ENCODE results near the genes NMUR2, GARIN3 and CYFIP2.

- PRO-cap, 3 experiments: no peak in any of the 3 experiments
- RAMPAGE, long total RNA: no peak
Measured at GRCh38 chr5:152164299-152164733, 239.7 kb upstream of the GLRA1 start.

DNA sequence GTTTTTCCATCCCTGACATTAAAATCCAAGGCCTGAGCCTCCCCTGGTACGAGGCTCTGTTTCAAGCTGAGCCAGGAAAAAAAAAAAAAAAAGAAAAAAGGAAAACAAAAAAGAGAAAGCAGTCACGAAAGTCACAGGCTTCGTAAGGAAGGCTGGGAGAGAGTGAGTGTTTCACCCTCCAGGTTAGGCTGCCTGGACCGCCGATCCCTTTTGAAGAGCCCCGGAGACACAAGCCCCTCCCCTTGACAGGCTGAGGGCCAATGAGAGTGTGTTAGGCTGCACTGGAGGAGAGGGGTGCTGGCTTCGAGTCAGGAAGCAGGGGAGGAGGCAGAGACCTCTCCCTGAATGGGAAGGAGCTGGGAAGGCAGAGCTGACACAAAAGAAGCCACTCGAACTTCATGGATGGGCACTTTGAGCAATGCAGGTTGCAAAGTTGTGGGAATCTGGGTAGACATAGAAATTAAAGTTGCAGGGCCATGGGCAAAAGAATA lies at the start of gene NMUR2:
Gene NMUR2 (minus strand): TSS at position 185 of the 491 bp plus-strand sequence.
- PRO-cap, 3 experiments: no peak in any of the 3 experiments
- RAMPAGE, long total RNA: no peak

DNA sequence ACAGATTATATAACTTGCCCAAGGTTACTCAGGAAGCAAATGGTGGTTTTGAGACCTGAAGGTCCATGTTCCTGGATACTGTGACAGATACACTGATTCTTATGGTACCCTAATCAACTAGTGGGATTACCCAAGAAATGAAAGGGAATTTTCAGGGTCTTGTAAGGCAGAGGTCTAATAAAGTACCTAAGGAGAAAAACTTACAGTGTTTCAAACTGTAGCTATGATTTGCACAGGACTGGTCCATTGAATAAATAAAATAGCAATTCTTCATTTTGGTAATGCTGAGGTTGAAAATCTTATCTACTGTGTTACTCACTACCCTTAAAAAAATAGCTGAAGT lies 4.9 kb downstream of the GRIA1 start:
- PRO-cap, 3 experiments: peak in 1 of 3 experiments; most common minus-strand start position 176 of the sequence (in 1)
- RAMPAGE, long total RNA: no peak

DNA sequence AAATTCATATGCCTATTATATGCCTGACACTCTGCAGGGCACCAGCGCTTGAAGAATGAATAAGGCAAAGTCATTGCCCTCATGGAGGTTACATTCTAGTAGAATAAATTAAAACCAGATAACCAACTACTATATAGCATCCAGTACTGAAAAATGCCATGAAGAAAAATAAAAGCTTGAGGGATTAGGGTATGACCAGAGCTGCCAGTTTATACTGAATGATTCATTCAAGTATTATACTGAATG lies 179.2 kb downstream of the FAM114A2 start:
- PRO-cap, 3 experiments: no peak in any of the 3 experiments
- RAMPAGE, long total RNA: no peak

DNA sequence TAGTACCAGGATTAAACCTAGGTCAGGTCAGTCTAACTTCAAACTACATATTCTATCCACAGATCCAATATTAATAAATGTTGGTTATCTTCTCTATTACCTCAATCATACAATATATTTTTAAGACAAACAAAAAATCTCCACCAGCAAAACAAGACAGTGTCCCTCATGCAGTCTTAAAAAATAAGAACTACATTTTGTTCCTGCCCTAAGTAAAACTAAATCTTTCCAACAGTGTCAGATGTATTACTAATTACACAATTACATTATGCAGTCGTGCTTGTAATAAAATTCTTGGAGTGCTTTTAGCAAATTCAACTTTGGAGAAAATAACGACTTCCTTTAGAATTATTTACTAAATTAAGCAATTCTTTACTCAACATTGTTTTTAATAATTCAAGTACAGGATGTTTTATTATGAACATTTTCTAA lies 138.1 kb downstream of the FAM114A2 start:
- PRO-cap, 3 experiments: no peak in any of the 3 experiments
- RAMPAGE, long total RNA: no peak

- PRO-cap, 3 experiments: no peak in any of the 3 experiments
- RAMPAGE, long total RNA: no peak
Measured at GRCh38 chr5:154202526-154203407, 12.2 kb downstream of the GALNT10 start.

DNA sequence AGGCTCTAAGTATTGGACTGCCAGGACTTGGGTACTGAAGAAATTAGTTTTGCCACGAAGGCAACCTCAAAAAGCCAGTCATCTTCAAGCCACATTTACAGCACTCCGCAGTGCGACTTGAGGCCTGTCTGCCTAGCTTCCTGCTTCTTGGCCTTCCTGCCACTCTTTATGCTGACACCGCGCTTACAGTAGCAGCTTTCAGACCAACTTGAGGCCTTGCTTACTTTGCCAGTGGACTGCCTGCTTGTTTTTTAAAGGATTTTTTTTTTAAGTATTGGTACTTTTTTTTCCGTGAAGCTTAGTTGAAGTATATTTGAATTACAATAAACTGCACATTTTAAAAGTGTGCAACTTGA lies 31.1 kb downstream of the GALNT10 start:
- PRO-cap, 3 experiments: no peak in any of the 3 experiments
- RAMPAGE, long total RNA: no peak

GRCh38 chr5:154422989-154423281 lies 22.9 kb upstream of the SAP30L start:
- PRO-cap, 3 experiments: no peak in any of the 3 experiments
- RAMPAGE, long total RNA: no peak

DNA sequence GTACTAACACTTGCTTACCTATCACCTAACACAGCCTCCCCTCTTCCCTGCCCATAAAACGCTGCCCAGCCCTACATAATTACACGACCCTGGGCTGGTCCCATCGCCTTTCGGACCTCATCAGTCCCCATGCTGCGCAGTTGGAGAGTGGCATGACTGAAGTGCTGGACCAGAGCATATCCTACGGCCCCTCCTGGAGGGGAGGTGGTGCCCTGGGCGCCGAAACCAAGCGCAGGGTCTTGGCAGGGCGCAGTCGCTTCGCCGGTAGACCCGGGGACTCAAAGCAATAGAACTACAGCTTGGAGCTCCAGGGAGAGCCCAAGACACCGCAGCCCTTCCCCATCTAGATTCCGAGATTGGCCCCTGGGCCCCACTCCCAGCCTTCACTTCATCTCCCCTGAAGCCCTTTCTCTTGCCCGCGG lies 969 bp upstream of the SAP30L start:
- PRO-cap, 3 experiments: no peak in any of the 3 experiments
- RAMPAGE, long total RNA: no peak

DNA sequence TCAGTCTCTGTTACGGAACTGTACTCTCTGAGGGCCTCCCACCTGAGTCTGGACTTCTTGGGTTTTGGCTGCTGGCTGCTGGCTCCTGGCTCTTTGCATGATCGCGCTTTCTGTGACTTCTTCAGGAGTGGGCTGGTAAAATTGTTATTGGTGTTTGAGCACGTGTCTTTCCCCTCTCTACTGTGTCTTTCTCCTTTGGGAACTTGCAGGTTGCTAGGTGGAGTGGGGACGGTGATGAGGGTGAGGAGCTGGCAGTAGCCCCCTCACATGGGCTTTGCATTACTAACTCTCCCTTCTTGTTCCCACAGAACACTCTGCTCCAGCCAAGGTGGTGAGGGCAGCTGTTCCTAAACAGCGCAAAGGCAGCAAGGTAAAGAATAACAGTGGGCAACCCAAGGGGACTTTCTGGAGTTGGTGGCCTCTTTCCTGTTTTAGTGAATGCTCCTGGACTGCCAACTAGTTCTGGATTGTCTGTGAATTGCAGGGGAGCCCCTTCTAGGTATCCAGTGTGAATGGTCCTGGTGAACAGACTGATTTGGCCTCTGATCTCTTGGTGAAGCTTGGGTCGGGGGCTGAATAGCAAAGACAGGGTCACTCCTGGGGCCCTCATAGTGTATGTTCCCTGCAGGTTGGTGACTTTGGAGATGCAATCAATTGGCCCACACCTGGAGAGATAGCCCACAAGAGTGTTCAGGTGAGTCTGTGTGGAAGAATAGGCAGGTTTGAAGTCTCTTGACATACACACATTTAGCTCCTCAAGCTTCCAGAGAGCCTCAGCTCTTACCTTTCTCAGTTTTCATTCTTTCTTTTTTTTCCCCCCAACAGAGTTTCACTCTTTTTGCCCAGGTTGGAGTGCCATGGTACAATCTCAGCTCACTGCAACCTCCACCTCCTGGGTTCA lies 35.1 kb downstream of the LARP1 start:
- PRO-cap, 3 experiments: no peak in any of the 3 experiments
- RAMPAGE, long total RNA: no peak

DNA sequence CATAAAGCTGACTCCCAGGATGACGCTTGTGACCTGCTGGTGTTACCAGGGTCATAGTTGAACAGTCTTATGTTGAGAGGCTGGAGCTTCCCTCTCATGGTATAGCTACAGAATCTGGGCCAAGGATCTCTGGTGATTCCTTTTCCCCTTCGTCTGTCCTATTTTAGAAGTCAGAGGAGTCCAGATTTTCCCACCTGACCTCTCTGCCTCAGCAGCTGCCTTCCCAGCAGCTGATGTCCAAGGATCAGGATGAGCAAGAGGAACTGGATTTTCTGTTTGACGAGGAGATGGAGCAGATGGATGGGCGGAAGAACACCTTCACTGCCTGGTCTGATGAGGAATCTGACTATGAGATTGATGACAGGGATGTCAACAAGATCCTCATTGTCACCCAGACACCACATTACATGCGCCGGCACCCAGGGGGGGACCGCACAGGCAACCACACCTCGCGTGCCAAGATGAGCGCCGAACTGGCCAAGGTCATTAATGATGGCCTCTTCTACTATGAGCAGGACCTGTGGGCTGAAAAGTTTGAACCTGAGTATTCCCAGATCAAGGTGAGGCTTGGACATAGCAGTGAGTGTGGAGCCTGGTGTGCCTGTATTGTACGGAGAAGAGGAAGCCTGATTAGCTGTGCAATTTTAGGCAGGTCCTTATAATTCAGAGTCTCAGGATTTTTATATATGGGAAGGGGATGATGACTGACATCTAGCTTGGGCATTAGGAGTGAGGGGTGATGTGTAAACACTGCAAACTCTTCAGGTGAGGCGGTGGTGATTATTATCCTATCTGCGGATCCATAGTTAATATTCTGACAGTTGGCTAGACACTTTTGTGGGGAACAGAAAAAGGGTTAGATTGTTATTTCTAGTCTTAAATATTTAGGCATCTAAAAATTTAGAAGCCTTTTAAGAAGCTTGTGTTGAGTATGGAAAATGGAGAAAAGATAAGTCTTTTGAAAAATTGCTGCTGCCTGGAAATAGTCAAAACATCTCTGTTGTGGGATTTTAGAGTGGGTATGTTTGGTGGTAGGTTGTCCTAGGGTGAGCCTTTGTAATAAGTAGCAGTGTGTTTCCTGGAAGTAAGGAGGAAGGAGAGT lies 47.0 kb downstream of the LARP1 start:
- PRO-cap, 3 experiments: no peak in any of the 3 experiments
- RAMPAGE, long total RNA: no peak

DNA sequence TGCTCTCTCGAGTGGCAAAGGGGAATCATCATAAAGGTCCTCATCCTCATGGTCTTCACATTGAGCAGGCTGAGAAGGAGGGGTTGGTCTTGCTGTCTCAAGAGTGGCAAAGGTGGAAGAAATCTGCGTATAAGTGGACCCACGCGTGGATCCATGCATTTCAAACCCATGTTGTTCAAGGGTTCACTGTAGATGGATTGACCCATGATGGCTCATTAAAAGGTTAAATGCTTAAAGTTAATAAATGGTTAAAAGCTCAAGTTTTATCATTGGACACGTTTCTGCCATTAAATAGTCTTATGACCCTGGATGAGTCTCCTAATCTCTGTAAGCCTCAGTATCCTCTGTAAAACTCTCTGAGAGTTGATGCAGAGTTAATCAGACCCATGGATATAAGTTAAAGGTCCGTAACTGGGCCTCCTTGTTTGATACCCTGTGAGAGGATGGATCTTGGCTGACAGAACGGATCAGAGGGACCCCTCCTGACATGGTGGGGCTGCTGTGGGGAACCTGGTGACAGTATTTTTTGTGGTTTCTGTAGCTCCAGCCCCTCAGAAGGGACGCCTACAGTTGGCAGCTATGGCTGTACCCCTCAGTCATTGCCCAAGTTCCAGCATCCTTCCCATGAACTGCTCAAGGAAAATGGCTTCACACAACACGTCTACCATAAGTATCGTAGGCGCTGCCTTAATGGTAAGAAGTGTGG lies 44.9 kb downstream of the FAXDC2 start:
- PRO-cap, 3 experiments: no peak in any of the 3 experiments
- RAMPAGE, long total RNA: no peak

GRCh38 chr5:154813996-154815196 lies 36.0 kb downstream of the FAXDC2 start:
- PRO-cap, 3 experiments: no peak in any of the 3 experiments
- RAMPAGE, long total RNA: no peak

- PRO-cap, 3 experiments: no peak in any of the 3 experiments
- RAMPAGE, long total RNA: no peak
Measured at GRCh38 chr5:156595310-156595878, 254.7 kb upstream of the PPP1R2B start.

DNA sequence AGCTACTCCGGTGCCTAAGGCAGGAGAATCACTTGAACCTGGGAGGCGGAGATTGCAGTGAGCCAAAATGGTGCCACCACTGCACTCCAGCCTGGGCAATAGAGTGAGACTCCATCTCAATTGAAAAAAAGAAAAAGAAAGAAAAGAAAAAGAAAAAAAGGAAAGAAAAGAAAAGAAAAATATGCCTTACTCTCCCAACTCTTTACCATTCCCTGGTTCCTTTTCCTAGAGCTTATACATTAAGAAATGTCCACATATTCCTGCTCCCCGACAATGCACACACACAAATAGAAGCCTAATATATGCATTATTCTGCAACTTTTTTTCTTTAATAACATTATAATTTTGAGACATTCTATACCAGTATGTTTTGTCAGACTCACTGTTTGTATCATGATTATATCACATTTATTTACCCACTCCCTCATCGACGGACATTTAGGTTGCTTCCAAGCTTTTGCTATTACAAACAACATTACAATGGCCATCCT lies 430 bp downstream of the HAVCR2 start:
- PRO-cap, 3 experiments: no peak in any of the 3 experiments
- RAMPAGE, long total RNA: no peak

DNA sequence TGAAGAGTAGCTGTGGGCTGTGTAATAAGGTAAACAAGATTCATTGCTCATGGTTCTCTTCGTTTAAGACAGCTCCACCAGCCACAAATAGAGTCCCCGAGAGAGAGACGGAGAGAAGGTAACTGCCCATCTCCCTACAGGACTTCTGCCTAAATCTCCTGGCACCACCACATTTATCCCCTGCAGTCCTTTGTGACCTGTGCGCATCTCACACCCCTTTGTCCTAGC lies at the start of gene GARIN3:
Gene GARIN3 (minus strand): TSS at position 147 of the 228 bp plus-strand sequence.
- PRO-cap, 3 experiments: no peak in any of the 3 experiments
- RAMPAGE, long total RNA: no peak

DNA sequence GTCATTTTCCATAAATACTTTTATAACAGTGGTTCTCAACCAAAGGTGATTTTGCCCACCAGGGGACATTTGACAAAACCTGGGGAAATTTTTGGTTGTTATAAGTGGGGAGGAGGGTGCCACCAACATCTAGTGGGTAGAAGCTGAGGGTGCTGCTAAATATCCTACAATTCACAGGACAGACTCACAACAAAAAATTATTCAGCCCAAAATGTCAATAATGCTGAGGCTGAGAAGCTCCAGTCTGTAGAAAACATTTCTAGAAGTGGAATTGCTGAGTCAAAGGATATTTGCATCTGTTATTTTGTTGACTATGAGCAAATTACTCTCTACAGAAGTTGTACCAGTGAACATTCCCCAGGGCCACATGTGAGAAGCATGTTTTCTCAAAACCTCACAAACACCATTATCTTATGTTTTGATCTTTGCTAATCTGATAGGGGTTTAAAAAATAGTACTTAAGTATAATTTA lies 15.3 kb downstream of the ITK start:
- PRO-cap, 3 experiments: no peak in any of the 3 experiments
- RAMPAGE, long total RNA: no peak

- PRO-cap, 3 experiments: no peak in any of the 3 experiments
- RAMPAGE, long total RNA: no peak
Measured at GRCh38 chr5:157248719-157249064, 17.2 kb upstream of the CYFIP2 start.

DNA sequence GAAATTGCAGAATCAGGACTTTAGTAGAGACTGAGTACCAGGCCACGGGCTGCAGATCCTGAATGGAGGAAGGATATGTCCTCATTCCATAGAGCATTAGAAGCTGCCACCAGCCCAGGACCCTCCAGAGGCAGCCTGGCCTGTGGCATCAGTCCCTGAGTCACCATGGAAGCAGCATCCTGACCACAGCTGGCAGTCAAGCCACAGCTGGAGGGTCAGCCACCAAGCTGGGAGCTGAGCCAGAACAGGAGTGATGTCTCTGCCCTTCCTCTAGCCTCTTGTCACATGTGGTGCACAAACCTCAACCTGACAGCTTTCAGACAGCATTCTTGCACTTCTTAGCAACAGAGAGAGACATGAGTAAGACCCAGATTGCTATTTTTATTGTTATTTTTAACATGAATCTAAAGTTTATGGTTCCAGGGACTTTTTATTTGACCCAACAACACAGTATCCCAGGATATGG lies 13.2 kb upstream of the CYFIP2 start:
- PRO-cap, 3 experiments: no peak in any of the 3 experiments
- RAMPAGE, long total RNA: no peak

DNA sequence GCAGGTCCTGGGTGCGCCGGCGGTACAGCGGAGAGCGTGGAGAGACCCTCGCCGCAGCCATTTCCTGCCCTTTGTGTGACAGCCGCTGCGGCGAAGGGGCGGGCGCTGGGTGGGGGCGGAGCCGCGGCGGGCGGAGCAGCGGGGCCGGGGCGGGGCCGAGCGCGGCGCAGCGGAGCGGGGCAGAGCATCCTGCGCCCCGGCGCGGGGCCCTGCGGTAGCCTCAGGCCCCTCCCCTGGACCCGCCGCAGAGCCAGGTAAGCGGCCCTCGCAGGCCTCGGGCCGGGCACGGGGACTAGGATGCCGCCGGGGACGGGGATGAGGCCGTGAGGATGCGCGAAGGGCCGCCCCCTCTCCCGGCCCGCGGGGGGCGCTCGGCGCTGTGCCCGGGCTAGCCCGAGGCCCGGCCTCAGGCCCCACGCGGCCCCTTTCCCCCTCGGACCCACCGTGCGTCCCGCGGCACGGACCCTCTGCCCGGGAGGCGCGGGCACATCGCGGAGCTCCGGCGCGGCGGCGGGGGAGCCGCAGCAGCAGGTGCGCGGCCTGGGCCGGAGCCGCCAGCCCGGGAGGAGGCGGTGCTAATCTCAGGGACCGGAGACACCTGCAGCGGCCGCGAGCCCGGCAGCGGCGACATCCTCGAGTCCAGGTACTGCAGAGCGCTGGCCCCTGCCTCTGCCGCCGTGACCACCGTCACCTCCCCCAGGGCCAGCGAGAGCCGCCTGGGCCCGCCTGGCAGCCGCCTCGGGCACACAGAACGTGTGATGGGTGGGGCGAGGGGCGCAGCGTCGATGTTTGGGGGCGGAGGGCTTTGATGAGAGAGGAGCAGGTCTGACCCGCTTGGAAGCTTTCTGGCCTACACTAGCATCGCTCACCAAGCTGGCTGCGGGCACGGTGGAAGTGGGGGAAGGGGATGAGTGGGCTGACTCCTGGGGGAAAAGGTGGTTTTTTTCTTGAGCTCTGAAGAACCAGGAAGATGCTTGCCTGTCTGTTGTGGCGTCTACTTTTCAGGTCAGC lies at the start of gene CYFIP2:
Gene CYFIP2 (plus strand): TSS at position 182 of the 1,011 bp plus-strand sequence.
- PRO-cap, 3 experiments: peak in 3 of 3 experiments; most common plus-strand start position 162 of the sequence (in 2); most common minus-strand start position 73 of the sequence (in 3)
- RAMPAGE, long total RNA: start-site peak on the plus strand centred at position 197 of the sequence, 71 bp wide, 605 and 1,379 reads in 2 replicates